Pericardium (tissue), 1 donor: ENCODE measurements around the gene IL22RA2.

- RRBS, result no CpG with 5 or more reads among the region's 2 CpGs
These were observed 182.5 kb downstream of the MTFR2 start for GRCh38 chr6:136067589-136068015.

DNA sequence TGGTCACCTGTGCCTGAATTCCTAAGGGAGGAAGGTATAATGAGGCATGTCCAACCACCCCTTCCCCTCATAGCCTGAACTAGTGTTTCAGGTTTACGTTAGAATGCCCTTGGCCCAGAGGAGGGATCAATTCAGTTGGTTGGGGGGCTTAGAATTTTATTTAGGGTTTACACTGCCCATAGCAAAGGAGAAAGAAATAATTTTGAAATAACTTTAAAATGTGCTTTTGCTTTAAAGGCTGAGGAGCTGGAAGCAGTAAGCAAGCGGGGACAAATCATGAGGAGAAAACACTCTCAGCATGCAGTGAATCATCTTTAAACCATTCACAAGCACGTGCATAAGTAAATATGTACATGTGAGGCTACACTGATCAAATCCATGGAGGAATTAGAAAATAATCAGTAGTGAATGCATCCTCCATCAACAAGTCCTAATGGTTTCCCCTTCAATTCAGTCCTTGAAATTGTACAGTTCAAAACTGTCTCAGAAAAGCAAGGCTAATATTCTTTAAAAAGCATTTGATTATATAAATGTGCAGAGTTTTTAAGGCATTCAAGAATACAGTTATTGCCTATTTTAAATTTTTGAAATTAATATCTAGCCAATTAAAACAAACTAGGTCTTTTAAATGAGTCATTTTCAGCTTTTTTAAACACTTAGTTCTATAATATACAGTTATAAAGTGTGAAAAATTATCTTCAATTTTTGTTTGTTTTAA, 180.9 kb downstream of the MTFR2 start:
- RRBS, result no CpG with 5 or more reads among the region's 3 CpGs

- RRBS, result no CpG with 5 or more reads among the region's 8 CpGs
These were observed 136.3 kb downstream of the MTFR2 start for GRCh38 chr6:136113618-136114369.

DNA sequence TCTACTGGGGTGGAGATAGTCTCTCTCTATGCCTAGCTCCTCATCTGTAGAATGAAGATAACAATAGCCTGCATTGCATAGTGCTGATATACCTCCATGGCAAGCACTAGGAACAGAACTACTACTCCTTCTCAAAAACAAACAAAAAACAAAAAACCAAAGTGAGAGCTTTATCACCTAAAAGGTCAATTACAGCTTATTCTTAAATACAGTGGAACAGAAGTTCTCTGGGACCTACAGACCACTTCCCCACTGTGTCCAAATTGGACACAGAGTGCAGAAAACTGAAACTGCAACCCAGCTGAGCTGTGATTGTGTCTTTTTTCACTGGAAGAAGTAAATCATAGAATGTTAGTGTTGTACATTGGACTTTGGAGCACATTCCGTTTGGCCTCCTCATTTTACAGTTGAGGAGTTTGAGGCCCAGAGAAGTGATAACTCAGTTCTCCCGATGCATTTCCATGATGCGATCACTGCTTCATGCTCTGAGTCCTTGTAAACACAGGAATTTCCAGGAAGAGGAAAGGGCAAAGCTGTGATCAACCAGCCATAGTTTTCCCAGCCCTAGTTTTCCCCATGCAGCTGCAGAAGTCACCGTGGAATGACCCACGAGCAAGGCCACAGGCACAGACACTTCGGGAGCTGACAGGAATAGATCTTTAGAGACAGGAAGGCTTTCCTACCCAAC, 23.2 kb downstream of the MTFR2 start:
- RRBS, result no CpG with 5 or more reads among the region's 6 CpGs

- RRBS, result no CpG with 5 or more reads among the region's 5 CpGs
These were observed 13.4 kb downstream of the BCLAF1 start for GRCh38 chr6:136276012-136276970.

DNA sequence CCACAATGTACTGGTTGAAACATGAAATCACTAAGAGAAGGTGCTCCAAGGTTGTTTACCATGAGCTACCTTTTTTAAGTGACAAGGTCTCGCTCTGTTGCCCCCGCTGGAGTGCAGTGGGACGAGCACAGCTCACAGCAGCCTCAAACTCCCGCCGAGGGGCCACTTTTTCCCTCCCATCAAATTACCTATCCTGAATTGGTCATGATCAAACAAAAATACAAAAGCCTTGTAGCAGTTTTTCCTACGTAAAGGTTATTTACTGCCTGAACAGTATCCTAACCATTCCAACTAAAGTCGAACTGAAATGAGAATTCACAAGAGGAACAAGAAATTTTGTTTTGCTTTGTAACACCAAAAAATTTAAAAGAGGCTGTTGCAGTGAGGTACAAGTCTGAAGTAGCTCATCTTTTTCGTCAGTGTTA, 1.4 kb downstream of the BCLAF1 start:
- RRBS, result no CpG with 5 or more reads among the region's 8 CpGs

- RRBS, result no CpG with 5 or more reads among the region's 61 CpGs
These were observed 777 bp downstream of the BCLAF1 start for GRCh38 chr6:136288617-136289520.

- RRBS, result no CpG with 5 or more reads among the region's 3 CpGs
These were observed 18.8 kb downstream of the MAP3K5 start for GRCh38 chr6:136773509-136773834.

DNA sequence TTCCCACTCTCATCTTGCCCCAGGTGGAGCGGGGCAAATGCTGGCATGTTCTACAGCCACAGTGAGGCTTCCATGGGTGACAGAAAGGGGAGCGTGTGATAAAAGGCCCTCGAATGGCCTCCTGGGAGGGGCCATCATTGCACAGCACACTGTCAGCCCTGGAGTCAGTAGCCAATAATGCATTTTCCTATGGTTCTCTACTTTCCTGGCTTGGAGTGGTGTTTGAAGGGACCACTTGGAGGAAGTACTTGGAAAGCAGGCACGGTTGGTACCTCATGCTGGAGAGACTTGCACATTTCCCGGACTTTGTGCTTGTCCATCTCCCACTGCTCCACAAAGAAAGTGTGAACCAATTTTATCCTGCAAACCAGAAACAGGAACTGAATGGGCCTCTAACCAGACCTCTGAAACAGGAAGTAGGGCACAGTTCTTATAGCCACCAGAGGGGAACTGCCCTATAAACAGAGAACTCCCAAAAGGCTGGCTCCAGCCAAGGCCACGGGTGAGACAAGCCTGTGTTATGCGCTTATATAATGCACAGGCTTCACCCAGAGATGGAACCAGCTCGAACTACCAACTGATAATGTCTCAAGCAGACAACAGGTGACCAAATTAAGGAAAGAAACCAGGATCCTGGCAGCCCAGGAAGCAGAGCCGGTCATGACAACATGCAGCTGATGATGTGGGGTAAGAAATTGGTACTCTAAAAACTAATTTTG, 8.5 kb downstream of the MAP3K5 start:
- RRBS, result no CpG with 5 or more reads among the region's 9 CpGs

- RRBS, result no CpG with 5 or more reads among the region's 4 CpGs
These were observed at the start of gene IL22RA2 for GRCh38 chr6:137173491-137174070. Gene IL22RA2 (minus strand): TSS chr6:137173644.

GRCh38 chr6:137213098-137213769, 6.0 kb downstream of the IFNGR1 start:
- RRBS, result no CpG with 5 or more reads among the region's 4 CpGs

- RRBS, result no CpG with 5 or more reads among the region's 13 CpGs
These were observed 2.2 kb downstream of the IFNGR1 start for GRCh38 chr6:137216651-137217747.

DNA sequence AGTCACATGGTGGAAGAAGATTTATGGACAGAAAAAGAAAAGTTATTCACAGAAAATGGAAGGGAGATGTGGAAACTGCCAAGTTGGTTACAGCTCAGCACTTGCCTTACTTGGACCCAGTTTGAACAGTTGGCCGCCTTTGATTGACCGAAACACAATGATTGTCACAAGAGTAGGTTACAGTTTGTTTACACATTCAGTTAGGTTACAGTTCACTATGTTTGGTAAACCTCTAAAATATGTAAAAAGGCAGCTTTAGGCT, 116.2 kb downstream of the OLIG3 start:
- RRBS, result no CpG with 5 or more reads among the region's 2 CpGs

DNA sequence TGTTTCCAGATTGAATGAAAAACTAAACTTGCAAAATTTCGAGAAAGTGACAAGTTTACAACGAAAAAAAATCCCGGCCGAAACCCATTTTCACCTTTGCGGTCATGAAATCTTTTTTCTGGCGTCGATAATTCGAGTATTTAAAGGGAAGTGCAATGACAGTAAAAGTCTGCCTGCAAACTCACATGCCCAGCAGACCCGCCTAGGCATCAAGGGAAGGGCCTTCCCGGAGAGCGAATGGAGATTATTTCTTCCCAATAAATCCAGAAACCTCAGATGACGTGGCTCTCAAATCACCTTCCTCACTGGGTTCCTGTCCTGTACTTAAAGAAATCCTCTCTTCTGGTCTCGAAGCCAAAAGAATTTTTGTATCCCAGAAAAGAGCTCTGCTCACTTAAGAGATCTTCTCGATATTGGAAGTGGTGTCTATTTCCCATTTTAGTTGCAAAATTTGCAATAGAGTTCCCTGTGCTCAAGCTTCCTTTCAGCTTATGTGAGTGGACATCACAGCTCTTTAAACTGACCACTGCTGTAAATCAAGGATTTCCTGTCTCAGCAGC, 4.1 kb downstream of the OLIG3 start:
- RRBS, result no CpG with 5 or more reads among the region's 14 CpGs

- RRBS, result no CpG with 5 or more reads among the region's 6 CpGs
These were observed 90.2 kb upstream of the TNFAIP3 start for GRCh38 chr6:137776964-137777163.

DNA sequence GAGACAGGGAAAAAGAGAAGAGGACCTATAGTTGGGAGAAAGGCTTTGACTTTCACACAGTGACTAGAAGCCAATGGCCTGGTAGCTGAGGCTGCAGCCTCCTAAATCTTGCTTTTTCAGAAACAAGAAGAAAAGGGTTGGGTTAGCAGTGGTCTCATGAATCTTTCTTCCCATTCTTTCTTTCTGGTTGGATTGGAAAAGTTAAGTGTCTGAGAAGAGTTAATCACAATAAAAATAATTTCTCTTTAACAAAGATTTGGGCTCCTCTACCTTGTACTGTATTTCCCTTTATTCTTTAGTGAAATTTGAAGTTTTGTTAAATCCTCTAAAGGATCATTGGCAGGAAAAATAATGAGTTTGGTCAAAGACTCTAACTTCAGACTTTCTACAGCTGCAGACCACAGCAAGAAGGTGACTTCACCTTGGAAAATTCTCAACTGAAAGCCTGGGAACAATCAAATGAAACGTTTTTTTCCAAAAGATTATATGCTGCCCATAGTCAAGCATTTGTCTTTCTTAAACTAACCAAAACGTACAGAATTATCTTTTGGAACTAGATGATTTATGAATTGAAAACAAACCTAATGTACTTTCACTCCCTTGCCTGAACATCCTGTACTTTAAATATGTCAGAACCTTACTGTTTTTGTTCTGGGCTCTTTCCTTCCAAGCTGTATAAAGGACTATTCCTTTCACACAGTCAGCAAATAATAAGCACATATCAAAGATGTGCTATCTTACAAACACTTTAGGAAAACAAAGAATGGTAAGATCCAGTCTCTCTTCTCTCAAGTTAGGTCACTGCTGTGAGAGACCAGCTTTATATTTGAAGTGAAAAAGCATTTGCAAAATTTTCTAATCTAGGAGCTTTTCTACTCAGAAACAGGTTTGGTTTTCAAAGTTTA, 62.5 kb upstream of the TNFAIP3 start:
- RRBS, result no CpG with 5 or more reads among the region's 2 CpGs

GRCh38 chr6:137819538-137820230, 47.4 kb upstream of the TNFAIP3 start:
- RRBS, result no CpG with 5 or more reads among the region's 3 CpGs